ENCODE measurements around a stretch of chr5.

DNA sequence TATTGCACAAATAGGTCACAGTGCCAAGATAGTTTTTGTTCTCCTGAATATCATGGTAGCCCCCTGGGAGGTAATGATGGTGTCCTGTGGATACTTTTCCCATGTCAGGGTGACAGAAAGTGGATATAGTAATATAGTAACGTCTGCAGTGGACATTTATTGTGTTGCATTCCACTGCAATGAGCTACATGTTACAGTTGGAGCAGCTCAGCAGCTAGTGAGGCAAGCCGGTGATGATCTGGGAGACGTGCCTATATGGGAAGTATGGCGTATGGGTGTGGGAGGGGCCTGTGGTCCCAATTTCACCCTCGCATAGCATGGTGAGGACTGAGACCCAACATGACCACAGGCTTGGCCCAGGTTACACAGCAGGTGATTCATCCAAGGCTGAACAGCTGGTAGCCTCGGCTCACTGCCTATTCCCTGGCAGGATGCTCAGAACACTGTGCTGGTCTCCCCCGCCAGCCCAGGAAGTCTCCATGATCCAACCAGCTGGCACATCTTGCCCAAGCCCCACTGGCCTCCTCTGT is 81.6 kb downstream of the NSUN2 start:
- RRBS = no CpG with 5 or more reads among the region's 7 CpGs

- RRBS = 4% methylated on average over 39 of the region's 101 CpGs
These were observed 49.5 kb downstream of the NSUN2 start for GRCh38 chr5:6582918-6584078.

- RRBS = no CpG with 5 or more reads among the region's 3 CpGs
These were observed 33.3 kb downstream of the NSUN2 start for GRCh38 chr5:6599493-6599918.

- RRBS = no CpG with 5 or more reads among the region's 15 CpGs
These were observed 32.4 kb downstream of the NSUN2 start for GRCh38 chr5:6600335-6600994.

- RRBS = no CpG with 5 or more reads among the region's 5 CpGs
These were observed 29.2 kb downstream of the NSUN2 start for GRCh38 chr5:6603663-6604068.

DNA sequence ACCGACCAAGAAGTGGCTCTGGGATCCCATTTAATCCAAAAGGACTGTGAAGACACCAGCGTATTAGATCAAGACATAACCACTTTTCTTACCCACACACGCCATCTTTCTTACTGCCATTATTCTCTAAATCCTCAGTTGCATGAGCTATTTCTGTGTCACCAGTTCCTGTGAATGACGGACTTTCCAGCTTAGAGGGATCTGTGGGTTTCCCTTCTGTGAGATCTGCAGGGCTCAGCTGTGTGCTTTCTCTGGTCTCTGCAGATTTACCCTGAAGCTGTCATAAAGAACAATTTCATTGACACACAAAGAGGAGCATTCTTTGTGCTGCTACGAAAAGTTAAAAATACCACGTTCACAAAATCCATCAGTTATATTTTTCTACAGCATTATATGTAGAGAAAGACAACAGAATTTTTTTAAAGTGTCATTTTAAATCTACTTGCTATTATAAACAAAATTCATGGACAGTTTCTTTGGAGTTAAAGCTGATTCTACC is 25.7 kb downstream of the NSUN2 start:
- RRBS = no CpG with 5 or more reads among the region's 6 CpGs

- RRBS = no CpG with 5 or more reads among the region's 10 CpGs
These were observed 4.3 kb downstream of the SRD5A1 start for GRCh38 chr5:6637415-6638006.

- RRBS = no CpG with 5 or more reads among the region's 4 CpGs
These were observed 1.6 kb upstream of the TENT4A start for GRCh38 chr5:6711664-6711935.

DNA sequence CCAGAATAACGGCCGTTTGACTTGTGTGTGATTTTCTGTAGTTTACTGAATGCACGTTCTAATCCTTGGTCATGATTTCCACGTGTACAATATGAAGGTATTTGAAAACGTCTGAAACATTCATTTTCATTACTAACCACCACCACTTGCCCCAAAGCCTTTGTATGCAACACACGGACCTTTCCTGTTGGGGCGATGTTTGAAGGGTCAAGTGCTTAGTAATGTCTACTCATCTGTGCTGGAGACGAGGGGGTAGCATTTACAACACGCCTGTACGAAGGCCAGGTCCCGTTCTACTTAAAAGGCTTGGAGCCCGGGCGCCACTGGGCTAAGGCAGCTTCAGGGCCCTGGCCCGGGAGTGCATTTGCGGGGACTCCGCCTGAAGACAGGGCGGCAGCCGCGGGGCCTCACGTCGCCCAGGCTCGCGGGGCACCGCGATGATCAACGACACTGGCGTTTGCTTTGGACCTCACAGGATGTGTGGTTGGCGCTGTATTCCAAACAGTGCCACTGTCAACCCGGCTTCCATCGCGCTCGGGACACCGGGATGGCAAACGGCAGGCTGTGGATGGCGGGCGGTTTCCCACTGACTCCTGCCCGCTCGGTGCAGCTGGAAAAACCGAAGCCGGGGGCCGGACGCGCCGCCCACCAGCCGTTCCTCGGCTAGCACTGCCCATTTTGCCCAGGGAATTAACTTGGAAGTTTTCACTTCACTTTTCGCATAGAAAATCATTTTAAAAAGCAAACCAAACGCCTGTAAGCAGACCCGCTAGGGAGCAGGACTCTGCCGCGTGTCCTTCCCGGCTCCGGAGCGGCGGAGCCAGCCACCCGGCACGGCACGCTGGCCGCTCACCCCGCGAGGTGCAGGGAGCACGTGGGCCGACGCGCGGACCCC is 1.0 kb upstream of the TENT4A start:
- RRBS = 4% methylated on average over 11 of the region's 66 CpGs

- RRBS = 2% methylated on average over 29 of the region's 44 CpGs
These were observed 455 bp upstream of the TENT4A start for GRCh38 chr5:6712831-6713122.

DNA sequence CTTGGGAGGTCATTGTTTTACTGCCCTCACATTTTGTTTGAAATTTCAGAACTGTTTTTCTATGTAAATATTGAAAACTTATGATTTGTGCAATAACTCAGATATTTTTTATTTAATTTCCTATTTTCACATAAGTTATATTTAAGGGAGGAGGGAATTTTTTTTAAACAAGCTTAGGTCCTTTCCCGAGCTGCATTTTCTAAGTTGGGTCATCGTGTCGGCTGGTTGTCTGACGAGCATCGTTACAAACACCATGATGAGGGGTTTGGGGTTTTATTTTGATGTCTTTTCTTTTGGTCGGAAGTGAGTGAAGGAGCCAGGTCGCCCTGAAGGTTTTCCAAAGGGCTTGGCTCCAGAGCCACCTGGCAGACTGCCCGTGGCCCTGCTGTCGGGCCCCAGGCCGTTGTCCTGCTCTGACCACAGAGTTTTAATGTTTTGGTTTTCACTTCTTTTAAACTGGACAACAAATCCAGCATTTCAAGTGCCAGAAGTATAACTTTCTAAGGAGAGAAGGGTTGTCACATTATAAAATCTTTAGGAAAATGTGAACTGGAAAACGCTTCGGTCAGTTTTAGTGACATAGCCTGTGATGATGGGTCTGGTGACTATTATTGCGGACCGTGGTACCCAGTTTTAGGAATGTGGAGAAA is 42.2 kb downstream of the TENT4A start:
- RRBS = no CpG with 5 or more reads among the region's 14 CpGs

GRCh38 chr5:7393928-7394796 is 1.8 kb upstream of the ADCY2 start:
- RRBS = no CpG with 5 or more reads among the region's 14 CpGs

GRCh38 chr5:7869415-7870104 is 612 bp downstream of the MTRR start:
- RRBS = 2% methylated on average over 13 of the region's 49 CpGs

- RRBS = no CpG with 5 or more reads among the region's 6 CpGs
These were observed 122.2 kb downstream of the MTRR start for GRCh38 chr5:7991015-7991678.

GRCh38 chr5:8457293-8457861 is 588.4 kb downstream of the MTRR start:
- RRBS = 6% methylated on average over 11 of the region's 50 CpGs

DNA sequence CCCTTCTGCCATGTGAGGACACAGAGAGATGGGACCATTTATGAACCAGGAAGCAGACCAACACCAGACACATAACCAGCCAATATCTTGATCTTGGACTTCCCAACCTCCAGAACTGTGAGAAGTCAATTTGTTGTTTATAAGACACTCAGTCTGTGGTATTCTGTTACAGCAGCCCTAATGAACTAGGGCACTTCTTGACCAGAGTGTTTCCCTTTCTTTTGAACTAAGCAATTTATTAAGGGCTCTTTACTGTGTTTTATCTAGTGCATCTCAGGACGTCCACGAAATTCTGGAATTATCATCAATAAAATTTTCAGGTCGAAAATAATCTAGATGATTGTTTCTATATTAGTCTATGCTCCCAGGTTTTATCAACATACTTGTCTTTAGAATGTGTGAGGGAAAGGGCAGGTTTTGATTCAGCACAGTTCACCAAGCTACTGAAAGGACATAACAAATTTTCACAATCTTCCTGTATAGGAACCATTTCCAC is 761.7 kb downstream of the SEMA5A start:
- RRBS = no CpG with 5 or more reads among the region's 3 CpGs

DNA sequence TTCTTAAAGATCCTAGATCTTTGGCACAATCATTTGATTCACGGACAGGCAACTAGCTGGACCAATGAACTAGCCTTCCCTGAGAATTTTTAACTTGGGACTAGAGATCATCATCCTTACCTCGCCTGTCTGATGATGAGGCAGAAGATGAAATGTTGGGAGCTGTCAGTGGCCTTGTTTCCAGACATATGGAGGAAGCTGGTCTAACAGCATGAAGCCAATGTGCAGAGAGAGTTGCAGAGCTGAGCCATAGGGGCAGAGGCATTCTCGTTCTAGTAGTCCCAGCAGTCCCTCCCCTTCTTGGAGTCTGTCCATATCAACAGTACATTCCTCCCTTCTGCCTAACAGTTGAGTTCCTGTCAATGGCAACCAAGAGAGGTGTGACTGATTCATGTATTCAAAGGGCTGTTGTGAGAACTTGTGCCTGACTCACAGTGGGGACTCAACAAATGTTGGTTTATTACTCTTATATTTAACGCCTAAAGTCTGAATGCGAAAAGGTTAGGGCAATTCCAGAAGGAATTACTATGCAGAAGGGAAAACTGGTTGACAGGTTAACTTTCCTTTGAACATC is 2.0 kb upstream of the MARCHF6 start:
- RRBS = no CpG with 5 or more reads among the region's 5 CpGs

- RRBS = 4% methylated on average over 4 of the region's 31 CpGs
These were observed 721 bp upstream of the MARCHF6 start for GRCh38 chr5:10352536-10353411.

DNA sequence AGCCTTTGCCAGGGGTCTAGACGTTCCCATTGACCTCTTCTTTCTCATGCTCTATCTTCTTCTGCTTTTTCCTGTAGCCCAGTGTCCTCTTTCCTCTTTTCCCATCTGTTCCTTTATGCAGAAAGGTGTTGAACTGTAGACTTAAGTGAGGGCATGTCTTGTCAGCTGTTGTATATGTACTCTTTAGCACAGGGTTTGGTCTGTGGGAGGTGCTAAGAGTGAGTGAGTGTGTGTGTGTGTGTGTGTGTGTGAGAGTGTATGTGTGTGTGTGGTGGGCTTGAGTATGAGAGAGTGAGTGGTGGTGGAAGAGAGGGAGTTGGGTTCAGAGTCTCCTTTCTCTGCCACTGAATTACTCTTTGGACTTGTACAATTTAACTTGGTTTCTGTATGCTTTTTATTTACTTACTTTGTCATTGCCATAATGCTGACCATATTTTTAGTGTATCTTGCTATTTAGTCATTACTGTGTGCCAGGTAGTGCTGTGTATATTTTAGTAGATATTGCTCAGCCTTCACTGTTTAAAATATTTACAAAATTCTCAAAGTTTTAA is 10.2 kb upstream of the ROPN1L start:
- RRBS = no CpG with 5 or more reads among the region's 1 CpG

- RRBS = no CpG with 5 or more reads among the region's 12 CpGs
These were observed 2.6 kb downstream of the ANKRD33B start for GRCh38 chr5:10566329-10567098.

All from epidermal melanocyte (primary cell).